ENCODE measurements around a stretch of chr13.

DNA sequence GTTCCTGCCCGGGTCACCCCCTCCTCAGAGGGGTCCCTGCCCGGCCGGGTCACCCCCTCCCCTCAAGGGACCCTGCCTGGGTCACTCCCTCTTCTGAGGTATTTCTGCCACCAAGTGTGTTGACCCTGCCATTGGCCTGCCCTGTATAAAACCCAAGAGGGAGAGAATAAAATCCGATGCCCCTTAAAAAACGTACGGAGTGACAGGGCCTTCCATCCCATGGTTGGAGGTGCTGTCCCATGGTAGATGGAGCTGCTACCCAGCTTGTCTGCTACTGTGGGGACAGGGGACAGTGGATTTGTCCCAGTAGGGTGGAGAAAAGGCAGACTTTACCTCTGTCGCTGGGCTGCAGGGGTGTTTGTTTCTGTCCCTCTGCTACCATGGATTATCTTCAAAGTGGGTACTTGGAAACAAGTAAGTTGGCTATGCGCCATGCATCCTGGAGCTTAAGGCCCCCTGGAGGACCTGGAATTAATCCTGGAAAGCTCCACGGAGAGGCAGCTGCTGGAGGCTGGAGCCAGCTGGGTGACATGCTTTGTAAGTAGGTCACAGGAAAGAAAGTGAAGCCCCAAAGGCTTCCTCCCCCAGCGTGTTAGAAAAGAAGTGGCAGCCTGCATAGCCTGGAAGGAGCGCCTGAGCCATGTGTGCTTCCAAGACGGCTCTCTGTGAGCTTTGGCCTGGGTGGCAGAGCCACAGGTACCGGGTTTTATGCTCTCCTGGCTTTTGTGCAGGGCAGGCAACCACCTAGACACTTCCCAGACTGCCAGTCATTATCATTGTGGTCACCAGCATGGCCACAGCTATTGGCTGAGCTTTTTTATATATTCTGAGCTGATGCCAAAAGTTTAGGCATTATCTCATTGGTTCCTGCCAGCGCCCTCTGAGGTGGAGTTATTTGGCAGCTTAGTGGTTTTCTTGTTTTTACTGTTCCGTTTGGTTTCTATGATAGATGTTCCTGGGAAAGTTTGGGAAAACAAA is 9.4 kb downstream of the B3GLCT start:
- RRBS, 2 experiments = no CpG with 5 or more reads among the region's 15 CpGs
CAGE:
- cytosol, long polyA minus RNA = no peak
- cytosol, long polyA plus RNA = no peak
- long polyA plus RNA = no peak
- nucleus, long polyA minus RNA = no peak
- nucleus, long polyA plus RNA = no peak

GRCh38 chr13:31654936-31655331 is 84.4 kb upstream of the RXFP2 start:
CAGE:
- cytosol, long polyA minus RNA = no peak
- cytosol, long polyA plus RNA = no peak
- long polyA plus RNA = no peak
- nucleus, long polyA minus RNA = no peak
- nucleus, long polyA plus RNA = no peak

DNA sequence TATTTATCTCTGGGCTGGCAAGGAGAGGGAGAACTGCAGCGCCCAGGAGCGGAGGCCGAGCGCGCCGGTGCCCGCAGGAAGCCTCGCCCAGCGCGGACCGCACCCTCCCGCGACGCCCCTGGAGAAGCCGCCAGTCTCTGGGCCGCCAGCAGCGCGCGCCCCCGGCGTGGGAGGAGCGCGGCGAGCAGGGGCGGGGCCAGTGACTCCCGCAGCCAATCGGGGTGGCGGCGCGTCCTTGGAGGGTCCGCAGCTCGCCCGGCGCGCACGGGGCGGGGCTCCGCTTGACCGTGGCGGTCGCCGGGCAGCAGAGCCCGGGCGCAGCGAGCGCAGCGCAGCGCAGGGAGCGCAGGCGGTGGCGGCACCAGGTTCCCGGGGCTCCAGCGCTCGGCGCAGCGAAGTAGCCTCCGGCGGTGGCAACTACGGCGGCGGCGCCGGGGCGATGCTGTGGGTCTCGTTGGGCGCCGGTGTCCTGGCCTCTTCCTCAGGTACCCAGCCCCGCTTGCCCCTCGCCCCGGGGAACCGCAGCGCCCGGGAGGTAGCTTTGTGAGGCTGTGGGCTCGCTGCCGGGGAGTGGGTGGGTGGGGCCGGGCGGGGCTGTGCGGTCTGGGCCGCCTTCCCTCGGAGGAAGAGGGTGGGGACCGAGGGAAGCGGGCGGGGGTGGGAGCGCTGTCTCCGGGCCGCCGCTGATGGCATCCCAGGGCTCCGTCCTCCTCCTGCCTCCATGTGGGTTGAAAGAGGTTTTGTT is 107.3 kb downstream of the RXFP2 start:
- RRBS, 2 experiments = 4 to 5% methylated on average over 56 of the region's 88 CpGs
CAGE:
- cytosol, long polyA minus RNA = no peak
- cytosol, long polyA plus RNA = no peak
- long polyA plus RNA = no peak
- nucleus, long polyA minus RNA = no peak
- nucleus, long polyA plus RNA = no peak

DNA sequence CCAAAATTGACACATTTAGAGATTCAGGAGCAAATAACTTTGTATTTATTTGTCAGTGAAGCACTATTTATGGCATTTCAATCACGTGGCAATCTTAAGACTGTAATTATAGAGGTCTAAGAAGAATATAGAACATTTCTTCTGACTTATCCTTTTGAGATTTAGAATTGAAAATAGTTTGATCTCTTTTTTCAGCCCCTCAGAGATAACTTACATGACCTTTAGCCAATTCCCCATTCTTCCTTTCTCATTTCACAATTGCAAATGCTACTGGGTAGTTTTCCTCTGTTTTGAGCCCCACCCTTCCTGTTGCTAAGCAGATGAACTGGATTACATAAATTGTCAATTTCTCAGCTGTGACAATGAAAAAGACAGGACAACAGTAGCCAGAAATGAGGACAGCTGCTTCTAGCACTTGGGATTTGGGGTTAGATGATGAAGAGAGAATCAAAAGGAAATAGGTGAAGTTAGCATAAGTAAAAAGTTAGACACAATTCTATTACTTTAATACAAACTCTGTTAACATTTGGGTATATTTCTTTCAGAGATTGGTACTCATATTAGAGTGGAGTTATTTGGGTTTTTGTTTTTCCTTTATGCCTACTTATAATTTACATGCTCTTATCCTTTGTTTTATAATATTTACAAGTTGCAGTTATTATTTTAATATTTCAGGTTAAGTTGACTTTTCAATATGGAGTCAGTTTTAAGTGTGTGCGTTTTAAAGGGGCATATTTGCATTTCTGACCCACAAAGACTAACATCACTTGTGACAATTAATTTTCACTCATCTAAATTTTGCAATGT is 122.5 kb upstream of the FRY start:
- RRBS, 2 experiments = no CpG with 5 or more reads among the region's 2 CpGs
CAGE:
- cytosol, long polyA minus RNA = no peak
- cytosol, long polyA plus RNA = no peak
- long polyA plus RNA = no peak
- nucleus, long polyA minus RNA = no peak
- nucleus, long polyA plus RNA = no peak

GRCh38 chr13:31983580-31984084 is 47.9 kb upstream of the FRY start:
- RRBS, 2 experiments = no CpG with 5 or more reads among the region's 2 CpGs
CAGE:
- cytosol, long polyA minus RNA = no peak
- cytosol, long polyA plus RNA = no peak
- long polyA plus RNA = no peak
- nucleus, long polyA minus RNA = no peak
- nucleus, long polyA plus RNA = no peak

- RRBS, 2 experiments = no CpG with 5 or more reads among the region's 7 CpGs
CAGE:
- cytosol, long polyA minus RNA = no peak
- cytosol, long polyA plus RNA = no peak
- long polyA plus RNA = no peak
- nucleus, long polyA minus RNA = no peak
- nucleus, long polyA plus RNA = no peak
Observed at GRCh38 chr13:32060371-32061198, 29.0 kb downstream of the FRY start.

GRCh38 chr13:32253837-32254751 is 61.1 kb downstream of the ZAR1L start:
- RRBS, 2 experiments = no CpG with 5 or more reads among the region's 17 CpGs
CAGE:
- cytosol, long polyA minus RNA = no peak
- cytosol, long polyA plus RNA = no peak
- long polyA plus RNA = no peak
- nucleus, long polyA minus RNA = no peak
- nucleus, long polyA plus RNA = no peak

GRCh38 chr13:32290710-32291249 is 24.4 kb downstream of the ZAR1L start:
- RRBS, 2 experiments = no CpG with 5 or more reads among the region's 9 CpGs
CAGE:
- cytosol, long polyA minus RNA = no peak
- cytosol, long polyA plus RNA = no peak
- long polyA plus RNA = no peak
- nucleus, long polyA minus RNA = no peak
- nucleus, long polyA plus RNA = no peak

DNA sequence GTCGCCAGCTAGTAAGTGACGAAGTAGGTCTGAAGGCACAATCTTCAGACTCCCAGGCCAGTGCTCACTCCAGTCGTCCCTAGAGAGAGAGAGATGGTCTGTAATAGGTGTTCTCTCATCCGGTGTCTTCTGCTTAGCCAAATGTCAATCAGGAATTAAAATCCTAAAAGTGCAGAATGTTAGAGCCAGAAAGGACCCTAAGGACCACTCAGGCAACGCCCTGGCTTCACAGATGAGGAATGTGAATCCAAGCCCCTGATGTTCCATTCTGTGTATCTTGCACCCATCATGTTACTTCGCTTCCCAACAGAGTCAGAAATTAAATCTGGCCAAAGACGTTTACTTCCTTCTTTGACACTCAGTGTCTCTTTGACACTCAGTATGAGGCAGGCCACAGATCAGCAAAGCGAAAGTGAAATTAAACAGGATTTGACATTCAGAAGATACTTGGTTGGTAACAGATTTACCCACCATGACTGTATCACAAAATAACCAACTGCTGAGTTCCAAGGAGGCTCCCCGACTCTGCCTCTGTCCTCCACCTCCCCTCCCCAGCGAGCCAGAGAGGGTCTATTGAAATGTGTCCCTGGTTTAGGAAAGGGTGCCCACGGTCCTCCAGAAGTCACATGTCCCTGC is 1.9 kb downstream of the N4BP2L1 start:
- RRBS, 2 experiments = no CpG with 5 or more reads among the region's 11 CpGs
CAGE:
- cytosol, long polyA minus RNA = no peak
- cytosol, long polyA plus RNA = no peak
- long polyA plus RNA = no peak
- nucleus, long polyA minus RNA = no peak
- nucleus, long polyA plus RNA = no peak

DNA sequence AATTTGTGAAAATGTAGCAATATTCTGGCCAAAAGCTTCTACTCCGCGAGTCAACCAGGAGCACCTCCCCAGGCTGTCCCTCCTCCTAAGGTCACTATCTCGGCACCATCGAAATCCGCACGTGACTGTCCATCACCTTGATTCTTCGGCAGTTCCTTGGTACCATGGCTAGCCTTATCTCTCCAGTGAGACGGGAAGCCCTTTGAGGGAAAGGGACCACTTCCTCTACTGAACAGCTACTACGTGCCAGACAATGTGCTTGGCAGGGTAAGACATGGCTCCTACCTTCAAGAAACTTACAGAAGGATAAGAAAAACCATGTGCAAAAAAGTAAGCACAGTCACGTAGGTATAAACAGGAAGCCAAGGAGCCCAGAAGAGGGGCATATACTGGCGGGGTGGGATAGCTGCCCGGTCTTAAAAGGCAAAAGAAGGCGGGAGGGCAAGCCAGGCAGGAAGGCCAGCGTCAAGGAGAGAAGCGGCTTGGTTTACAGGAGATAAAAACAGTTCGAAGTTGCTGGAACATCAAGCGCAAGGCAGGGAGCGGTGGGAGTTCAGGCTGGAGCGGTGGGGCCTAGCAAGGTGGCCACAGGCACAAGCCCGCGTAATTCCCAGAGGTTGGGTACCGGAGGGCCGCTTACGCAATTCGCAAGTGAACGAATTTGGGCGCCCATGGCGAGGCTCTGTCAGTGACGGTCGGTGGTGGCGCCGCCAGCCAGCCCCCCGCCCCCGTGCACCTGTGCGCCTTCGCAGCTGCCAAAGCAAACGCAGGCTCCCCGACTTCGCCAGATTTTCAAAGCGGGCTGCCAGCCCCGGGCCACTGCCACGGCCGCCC is 1.2 kb downstream of the N4BP2L1 start:
- RRBS, 2 experiments = no CpG with 5 or more reads among the region's 43 CpGs
CAGE:
- cytosol, long polyA minus RNA = no peak
- cytosol, long polyA plus RNA = no peak
- long polyA plus RNA = no peak
- nucleus, long polyA minus RNA = no peak
- nucleus, long polyA plus RNA = no peak

- RRBS, 2 experiments = no CpG with 5 or more reads among the region's 3 CpGs
CAGE:
- cytosol, long polyA minus RNA = no peak
- cytosol, long polyA plus RNA = no peak
- long polyA plus RNA = no peak
- nucleus, long polyA minus RNA = no peak
- nucleus, long polyA plus RNA = no peak
Observed at GRCh38 chr13:32472087-32472440, 44.1 kb upstream of the N4BP2L1 start.

DNA sequence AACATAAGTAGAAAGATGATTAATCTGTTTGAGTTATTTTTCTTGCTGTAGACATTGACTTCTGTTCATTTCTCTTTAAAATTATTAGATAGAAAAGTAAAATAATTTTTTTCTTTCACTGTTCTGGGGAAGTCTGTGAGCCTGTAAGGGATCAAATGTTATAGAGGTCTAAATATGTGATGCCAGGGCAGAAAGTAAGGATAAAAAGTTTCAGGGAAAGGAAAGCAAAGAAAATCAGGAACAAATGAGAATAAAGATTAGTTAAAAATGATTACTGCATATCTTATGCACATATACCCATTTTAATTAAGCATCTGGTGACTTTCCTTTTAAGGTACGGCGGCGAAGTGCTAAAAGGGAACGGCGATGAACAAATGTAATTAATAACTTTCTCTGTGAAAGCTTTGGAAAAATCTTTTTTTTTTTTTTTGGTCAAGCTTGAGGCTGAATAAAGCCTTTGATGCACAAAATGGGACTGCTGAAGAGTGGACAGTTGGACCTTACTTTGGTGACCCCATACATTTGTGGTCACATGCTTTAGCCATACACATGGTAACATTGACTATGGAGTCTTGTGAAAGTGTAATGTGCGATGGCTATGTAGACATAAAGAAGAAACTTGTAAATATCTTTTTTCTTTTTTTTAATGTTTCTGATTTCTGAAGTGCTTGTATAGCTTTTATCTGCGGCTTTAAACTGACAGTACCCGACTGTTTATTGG is 188.6 kb downstream of the PDS5B start:
- RRBS, 2 experiments = no CpG with 5 or more reads among the region's 8 CpGs
CAGE:
- cytosol, long polyA minus RNA = no peak
- cytosol, long polyA plus RNA = no peak
- long polyA plus RNA = no peak
- nucleus, long polyA minus RNA = no peak
- nucleus, long polyA plus RNA = no peak

DNA sequence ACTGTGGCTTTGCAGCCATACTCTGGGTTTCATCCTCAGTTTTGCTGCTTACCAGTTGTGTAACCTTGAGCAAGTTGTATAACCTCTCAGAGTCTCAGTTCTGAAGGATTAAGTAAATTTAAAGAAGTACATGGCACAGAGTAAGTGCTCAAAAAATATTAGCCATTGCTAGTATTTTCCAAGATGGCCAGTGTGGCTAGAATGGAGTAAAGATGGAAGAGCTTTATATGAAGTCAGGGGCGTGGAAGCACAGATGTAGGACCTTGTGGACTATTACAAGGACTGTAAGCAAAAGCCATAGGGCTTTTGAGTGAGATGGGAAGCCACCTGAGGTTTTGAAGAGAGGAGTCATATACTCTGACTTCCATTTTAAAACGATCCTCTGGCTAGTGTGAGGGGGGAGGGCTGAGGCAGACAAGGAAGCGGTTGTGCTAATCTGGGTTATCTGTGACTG is 203.7 kb downstream of the PDS5B start:
- RRBS, 2 experiments = no CpG with 5 or more reads among the region's 3 CpGs
CAGE:
- cytosol, long polyA minus RNA = no peak
- cytosol, long polyA plus RNA = no peak
- long polyA plus RNA = no peak
- nucleus, long polyA minus RNA = no peak
- nucleus, long polyA plus RNA = no peak

DNA sequence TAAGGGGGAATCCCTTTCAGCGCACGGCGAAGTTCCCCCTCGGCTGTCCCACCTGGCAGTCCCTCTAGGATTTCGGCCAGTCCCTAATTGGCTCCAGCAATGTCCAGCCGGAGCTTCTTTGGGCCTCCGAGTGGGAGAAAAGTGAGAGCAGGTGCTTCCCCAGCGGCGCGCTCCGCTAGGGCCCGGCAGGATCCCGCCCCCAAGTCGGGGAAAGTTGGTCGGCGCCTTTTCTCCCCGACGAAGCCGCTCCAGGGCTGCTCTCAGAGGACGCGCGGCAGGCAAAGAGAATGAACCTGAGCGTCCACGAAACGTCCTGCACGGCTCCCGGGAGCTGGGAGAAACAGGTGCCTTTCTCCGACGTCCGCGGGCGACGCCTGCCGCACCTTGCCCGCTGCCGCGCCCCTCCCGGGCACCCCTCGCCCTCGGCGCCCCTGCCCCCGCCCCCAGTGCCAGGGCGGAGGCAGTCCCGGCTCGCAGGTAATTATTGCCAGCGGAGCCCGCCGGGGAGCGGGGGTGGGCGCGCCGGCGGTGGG is 320 bp upstream of the KL start:
- RRBS, 2 experiments = 16 to 19% methylated on average over 23 of the region's 53 CpGs
CAGE:
- cytosol, long polyA minus RNA = no peak
- cytosol, long polyA plus RNA = no peak
- long polyA plus RNA = no peak
- nucleus, long polyA minus RNA = no peak
- nucleus, long polyA plus RNA = no peak

- RRBS, 2 experiments = 33 to 40% methylated on average over 2 of the region's 15 CpGs
CAGE:
- cytosol, long polyA minus RNA = no peak
- cytosol, long polyA plus RNA = no peak
- long polyA plus RNA = no peak
- nucleus, long polyA minus RNA = no peak
- nucleus, long polyA plus RNA = no peak
Observed at GRCh38 chr13:33017335-33018016, 1.3 kb downstream of the KL start.

DNA sequence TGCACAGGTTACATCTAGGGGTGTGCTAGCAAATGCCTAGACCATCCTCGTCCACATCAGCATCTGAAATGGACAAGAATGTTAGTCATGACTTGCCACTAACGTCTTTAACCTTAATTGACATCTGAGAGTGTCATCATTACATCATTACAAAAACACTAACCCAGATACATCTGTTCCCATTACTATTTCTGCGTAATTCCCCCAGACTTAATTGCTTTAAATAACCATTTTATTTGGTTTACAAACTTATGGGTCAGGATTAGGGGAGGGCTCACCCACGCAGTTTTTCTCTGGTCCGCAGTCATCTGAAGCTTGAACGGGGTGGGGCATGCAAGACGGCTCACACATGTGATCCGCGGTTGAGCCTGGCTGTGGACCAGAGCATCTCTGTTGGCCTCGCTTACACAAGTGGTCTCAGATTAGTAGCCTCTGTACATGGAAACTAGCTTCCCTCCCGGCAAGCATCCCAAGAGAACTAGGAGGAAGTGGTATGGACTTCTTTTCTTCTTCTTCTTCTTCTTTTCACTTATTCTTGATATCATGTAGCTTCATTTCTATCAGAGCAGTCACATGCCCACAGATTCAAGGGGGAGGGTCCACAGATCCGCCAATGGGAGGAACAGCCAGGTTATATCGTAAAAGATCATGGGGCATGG is 16.0 kb downstream of the KL start:
- RRBS, 2 experiments = no CpG with 5 or more reads among the region's 13 CpGs
CAGE:
- cytosol, long polyA minus RNA = no peak
- cytosol, long polyA plus RNA = no peak
- long polyA plus RNA = no peak
- nucleus, long polyA minus RNA = no peak
- nucleus, long polyA plus RNA = no peak

- RRBS, 2 experiments = no CpG with 5 or more reads among the region's 4 CpGs
CAGE:
- cytosol, long polyA minus RNA = no peak
- cytosol, long polyA plus RNA = no peak
- long polyA plus RNA = no peak
- nucleus, long polyA minus RNA = no peak
- nucleus, long polyA plus RNA = no peak
Observed at GRCh38 chr13:33090643-33091167, 74.5 kb downstream of the KL start.

- RRBS, 2 experiments = no CpG with 5 or more reads among the region's 19 CpGs
CAGE:
- cytosol, long polyA minus RNA = no peak
- cytosol, long polyA plus RNA = no peak
- long polyA plus RNA = no peak
- nucleus, long polyA minus RNA = no peak
- nucleus, long polyA plus RNA = no peak
Observed at GRCh38 chr13:33204204-33205317, 81.0 kb downstream of the STARD13 start.

GRCh38 chr13:33256201-33256803 is 29.3 kb downstream of the STARD13 start:
- RRBS, 2 experiments = no CpG with 5 or more reads among the region's 3 CpGs
CAGE:
- cytosol, long polyA minus RNA = no peak
- cytosol, long polyA plus RNA = no peak
- long polyA plus RNA = no peak
- nucleus, long polyA minus RNA = no peak
- nucleus, long polyA plus RNA = no peak

DNA sequence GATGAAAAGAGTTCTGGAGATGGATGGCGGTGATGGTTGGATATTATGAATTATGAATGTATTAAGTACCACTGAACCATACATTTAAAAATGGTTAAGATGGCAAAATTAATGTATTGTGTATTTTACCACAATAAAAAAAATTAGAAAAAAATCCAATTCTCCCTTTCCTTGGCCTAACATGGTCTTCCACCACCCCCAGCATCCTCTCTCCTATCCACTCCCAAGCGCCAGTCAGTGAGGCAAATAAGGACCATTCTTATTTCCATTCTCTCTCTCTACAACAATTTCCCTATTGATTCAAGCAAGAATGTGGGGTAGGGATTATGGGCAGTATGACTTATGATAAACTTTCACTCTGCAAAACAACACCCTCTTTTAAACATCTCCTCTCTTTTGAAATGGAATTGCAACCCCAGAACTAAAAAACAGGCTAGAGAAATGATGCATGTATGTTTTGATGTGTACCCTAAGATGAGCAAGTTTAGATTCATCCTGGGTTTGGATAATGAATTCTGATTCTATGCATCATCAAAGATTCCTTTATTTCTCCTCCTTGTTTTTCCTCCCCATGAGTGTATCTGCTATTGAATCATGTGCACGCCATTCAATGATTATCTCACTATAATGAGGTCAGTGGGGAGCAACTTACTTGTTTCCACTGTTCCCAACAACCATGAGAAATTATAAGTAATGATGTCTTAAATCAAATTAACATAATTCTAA is 3.5 kb downstream of the STARD13 start:
- RRBS, 2 experiments = no CpG with 5 or more reads among the region's 3 CpGs
CAGE:
- cytosol, long polyA minus RNA = no peak
- cytosol, long polyA plus RNA = no peak
- long polyA plus RNA = no peak
- nucleus, long polyA minus RNA = no peak
- nucleus, long polyA plus RNA = no peak